Tibial artery (tissue), 1 donor: ENCODE data around the genes DCAF16, ADGRA3 and SMIM20.

DNA sequence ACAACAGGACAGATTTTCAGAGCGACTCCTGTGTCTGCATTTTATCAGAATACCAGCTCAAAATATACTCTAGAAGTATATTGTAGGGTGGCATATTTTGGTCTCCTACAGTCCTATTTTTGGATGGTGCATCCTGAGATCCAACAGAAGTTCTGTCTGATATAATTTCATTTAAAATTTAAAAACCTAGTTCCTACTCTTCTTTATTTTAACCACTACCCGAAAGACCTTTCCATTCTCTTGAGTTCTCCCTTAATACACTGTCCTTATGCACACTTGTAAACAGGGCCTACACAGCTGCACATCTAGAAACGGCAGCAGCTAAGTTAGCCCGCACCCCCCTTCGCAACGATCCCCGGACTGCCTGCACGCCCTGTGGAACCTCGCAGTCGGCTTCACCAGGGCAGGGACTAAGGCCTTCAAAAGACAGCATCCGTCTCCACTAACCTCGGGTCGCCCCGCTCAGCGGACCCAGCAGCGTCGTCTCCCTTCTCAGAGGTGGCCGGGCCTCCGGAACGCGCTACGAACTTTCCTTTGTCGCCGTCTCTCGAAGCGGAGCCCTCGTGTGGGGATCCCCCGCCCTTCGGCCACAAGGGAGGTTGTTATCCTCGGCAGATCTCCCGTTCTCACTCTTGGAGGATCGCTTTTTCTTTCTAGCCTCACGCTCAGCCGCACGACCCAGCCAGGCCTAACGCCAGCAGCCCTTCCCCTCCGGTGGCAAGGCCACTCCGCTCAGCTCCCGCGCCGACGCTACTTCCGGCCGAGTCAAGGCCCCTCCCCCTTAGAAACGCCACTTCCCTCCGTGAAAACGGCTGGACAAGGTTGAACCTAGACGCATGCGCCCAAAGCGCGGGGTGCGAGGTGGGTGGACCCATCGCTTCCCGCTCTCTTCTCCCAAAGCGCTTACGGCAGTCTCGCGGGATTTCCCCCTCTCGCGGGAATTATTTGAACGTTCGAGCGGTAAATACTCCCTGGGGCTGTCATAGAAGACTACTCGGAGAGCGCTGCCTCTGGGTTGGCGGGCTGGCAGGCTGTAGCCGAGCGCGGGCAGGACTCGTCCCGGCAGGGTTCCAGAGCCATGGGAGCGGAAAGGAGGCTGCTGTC lies at the start of gene DCAF16:
DCAF16 (minus strand) TSS at position 758 of the 1,104 bp plus-strand sequence.
- PRO-cap, result unidirectional peak, minus-strand start at position 730 of the sequence; unidirectional peak, minus-strand start at position 783 of the sequence

- PRO-cap, result no peak
Observed at GRCh38 chr4:18019922-18020426, 1.6 kb downstream of the LCORL start.

DNA sequence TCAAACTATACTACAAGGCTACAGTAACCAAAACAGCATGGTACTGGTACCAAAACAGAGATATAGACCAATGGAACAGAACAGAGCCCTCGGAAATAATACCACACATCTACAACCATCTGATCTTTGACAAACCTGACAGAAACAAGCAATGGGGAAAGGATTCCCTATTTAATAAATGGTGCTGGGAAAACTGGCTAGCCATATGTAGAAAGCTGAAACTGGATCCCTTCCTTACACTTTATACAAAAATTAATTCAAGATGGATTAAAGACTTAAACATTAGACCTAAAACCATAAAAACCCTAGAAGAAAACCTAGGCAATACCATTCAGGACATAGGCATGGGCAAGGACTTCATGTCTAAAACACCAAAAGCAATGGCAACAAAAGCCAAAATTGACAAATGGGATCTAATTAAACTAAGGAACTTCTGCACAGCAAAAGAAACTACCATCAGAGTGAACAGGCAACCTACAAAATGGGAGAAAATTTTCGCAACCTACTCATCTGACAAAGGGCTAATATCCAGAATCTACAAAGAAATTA lies 43.2 kb downstream of the PACRGL start:
- PRO-cap, result no peak

- PRO-cap, result no peak
Observed at GRCh38 chr4:22395263-22396006, 120.4 kb downstream of the ADGRA3 start.

DNA sequence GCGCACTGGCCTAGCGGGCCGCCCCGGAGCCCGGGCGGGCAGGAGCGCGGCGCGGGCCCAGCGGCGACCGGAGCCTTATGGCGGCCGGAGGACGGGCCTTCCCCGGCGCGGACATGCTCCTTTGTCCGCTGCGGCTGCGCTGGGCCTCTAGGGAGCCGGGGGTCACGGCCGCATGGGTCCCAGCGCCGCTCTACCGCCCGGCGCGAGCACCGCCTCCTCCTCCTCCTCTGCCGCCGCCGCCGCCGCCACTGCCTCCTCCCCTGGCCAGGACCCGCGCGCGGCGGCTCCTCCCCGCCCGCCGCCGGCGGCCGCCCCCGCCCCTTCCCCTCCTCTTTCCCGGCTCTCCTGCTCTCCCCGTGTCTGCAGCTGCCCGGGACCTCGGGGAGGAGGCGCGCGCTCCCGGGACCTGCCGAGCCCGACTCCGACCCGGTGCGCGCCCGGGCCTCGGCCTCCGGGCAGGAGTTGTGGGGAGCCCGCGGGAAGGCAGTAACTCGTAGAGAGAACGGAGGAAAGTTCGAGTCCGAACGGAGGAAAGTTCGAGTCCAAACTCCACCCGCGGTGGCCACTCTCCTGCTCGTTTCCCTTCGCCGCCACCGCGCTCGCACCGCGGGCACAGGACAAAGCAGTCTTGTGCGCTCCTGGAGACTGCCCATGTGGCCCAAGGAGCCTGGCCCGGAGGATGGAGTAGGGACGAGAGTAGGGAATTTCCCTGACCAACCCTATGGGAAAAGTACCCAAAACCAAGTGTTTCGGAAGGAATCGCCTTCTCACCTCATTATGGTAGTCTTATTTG lies at the start of gene ADGRA3:
ADGRA3 (minus strand) TSS at position 250 of the 793 bp plus-strand sequence.
- PRO-cap, result bidirectional peak, plus-strand start at position 363 of the sequence, minus-strand start at position 250 of the sequence

DNA sequence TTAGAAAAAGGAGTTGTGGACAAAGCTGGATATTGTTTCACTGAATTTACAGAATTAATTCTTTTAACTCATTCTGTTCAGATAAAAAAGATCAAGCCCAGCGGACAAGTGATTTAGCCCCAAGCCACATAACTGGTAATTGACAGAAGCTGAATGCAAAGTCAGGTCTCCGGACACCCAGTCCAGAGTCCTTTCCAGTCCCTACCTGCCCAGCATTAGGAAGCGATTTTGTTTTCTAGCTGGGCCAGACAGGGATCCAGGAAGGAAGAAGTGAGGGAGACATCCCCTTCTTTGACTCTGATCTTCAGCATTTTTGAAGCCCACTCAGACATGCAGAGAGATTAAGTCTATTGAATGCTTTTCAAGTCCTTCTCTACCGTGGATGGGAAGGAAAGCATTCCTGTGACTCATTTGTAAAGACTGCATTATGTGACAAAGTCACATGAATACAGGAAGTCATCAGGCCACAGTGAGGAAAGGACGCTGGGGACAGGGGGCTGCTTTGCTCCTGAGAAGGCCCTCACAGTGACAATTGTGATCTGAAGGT lies 109.3 kb upstream of the ADGRA3 start:
- PRO-cap, result unidirectional peak, plus-strand start at position 462 of the sequence

GRCh38 chr4:23820719-23821276 lies 69.0 kb downstream of the PPARGC1A start:
- PRO-cap, result no peak

GRCh38 chr4:23876066-23876769 lies 13.6 kb downstream of the PPARGC1A start:
- PRO-cap, result no peak

- PRO-cap, result no peak
Observed at GRCh38 chr4:23945355-23946054, 55.7 kb upstream of the PPARGC1A start.

DNA sequence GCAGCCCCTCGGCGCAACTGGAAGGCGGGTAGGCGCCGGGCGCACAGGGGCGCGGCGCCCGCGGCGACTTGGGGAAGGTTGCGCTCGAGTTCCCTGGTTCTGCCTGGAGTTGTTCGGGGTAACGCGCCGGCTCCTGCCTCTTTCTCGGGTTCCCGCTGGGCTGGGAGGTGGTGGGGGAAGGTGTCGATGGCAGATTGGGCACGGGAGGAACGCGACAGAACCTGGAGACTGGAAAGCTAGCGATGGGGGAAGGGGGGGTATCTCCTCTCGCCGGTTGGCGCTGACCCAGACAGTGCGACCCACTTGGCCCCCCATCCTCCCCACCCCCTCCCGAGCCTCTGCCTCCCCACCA lies 112.4 kb downstream of the DHX15 start:
- PRO-cap, result no peak

DNA sequence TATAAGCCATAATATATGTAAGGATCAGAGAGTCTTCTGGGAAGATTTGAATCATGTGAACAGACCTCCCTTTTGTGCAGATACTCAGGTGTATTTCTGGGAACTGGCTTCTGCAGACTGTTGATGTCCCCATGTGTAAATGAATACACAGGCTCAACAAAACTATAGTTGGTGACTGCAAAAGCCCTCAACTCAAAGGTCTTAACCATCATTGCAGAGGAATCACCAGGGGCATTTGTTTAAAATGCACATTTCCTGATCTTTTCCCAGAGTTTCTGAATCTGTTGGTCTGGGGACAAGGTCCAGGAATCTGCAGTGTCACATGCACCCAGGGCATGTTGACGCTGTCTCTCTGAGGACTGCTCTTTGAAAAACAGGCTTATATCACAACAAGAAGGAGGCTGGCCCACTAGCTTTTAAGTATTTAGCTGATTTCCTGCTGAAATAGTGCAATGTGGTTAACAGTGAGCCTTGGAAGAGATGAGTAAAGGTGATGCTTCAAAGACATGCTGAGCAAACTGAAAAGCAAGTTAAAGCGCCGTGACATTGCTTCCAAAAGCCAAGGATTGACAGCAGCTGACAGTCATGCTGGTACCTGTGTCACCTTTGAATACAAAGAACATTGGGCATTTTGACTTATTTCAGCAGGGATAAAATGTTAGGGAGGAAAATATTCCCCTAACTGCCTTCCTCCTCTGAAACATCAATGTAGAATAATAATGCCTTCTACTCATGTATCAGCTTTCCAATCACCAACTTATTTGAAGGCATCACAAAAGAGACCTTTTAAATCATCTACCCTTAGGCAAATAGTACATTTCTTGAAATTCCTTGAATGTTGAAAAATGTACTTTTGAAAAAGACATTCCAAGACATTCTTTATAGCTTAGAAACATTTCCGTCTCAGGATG lies 18.6 kb upstream of the SEPSECS start:
- PRO-cap, result no peak

DNA sequence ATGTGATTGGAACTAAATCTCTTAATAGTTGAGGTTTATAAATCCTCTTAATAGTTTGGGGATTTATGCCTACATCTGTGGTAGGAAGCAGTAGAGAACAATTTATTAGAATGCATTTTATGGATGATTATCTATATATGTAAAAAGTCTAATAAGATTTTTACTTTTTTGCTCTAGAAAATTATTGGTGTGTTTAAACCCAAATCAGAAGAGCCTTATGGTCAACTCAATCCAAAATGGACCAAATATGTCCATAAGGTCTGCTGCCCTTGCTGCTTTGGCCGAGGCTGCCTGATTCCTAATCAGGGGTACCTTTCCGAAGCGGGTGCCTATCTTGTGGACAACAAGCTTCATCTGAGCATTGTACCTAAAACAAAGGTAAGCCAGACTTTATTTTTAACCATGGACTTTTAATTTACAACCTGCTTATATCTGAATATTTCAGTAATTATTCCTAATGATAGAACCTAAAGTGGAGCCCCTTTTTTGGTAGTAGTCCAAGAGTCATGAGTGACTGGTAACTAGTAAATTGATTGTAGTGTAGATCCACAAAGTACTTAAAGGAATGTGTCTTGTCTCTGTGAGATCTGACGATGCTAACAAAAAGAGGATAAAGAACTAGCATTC lies 21.2 kb downstream of the PI4K2B start:
- PRO-cap, result no peak

DNA sequence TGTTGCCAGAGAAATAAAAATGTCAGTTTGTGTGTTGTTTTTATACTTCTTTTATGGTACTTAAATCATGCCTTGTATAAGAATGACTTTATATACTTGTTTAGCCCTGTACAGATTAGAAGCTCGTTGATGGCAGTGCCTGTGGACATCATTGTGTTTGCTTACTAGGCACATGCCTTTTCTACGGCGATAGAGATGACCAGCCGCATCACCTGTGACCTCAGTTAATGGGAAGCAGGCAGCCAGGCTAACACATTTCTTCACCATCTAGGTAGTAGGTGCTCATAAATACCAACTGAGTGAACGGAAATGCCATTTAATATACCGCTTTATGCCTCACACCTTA lies 3.9 kb upstream of the ANAPC4 start:
- PRO-cap, result no peak

- PRO-cap, result no peak
Observed at GRCh38 chr4:25535279-25535596, 120.4 kb upstream of the SLC34A2 start.

GRCh38 chr4:25652042-25652713 lies 3.5 kb upstream of the SLC34A2 start:
- PRO-cap, result no peak

- PRO-cap, result no peak
Observed at GRCh38 chr4:25790012-25790627, 72.7 kb downstream of the SEL1L3 start.

- PRO-cap, result no peak
Observed at GRCh38 chr4:25872751-25873363, 10.1 kb upstream of the SEL1L3 start.

- PRO-cap, result no peak
Observed at GRCh38 chr4:25878418-25879144, 15.8 kb upstream of the SEL1L3 start.

GRCh38 chr4:25913930-25915044 lies at the start of gene SMIM20:
Gene SMIM20 (plus strand): TSS chr4:25914220.
- PRO-cap, result bidirectional peak, plus-strand start at chr4:25914266, minus-strand start at chr4:25914038

GRCh38 chr4:25928904-25929496 lies 15.0 kb downstream of the SMIM20 start:
- PRO-cap, result no peak